T47D (cell line): ENCODE data around the gene KCNH8.

GRCh38 chr3:15746953-15747624 is 50.7 kb downstream of the ANKRD28 start:
- RRBS: no CpG with 5 or more reads among the region's 2 CpGs

- RRBS: no CpG with 5 or more reads among the region's 1 CpG
Observed at GRCh38 chr3:15847680-15848354, 50.0 kb upstream of the ANKRD28 start.

DNA sequence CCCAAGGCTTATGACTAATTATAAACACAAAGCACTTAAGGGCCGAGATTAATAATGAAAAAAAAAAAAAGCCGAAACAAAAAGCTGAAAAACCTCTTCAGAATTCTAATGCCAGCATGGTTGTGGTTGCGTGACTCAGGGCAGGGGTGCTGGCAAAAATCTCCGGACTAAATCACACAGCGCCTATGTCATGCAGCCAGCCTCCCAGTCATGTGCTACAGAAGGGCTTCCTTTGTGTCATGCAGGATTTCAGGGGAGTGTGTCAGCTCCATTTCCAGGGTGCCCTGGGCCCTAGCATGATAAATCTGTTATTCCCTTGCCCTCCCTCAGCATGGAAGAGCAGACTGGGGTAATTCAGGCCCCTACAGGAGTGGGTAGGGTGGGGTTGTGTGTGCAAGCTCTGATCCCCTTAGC is 185.1 kb upstream of the ANKRD28 start:
- RRBS: no CpG with 5 or more reads among the region's 5 CpGs

GRCh38 chr3:16173529-16173935 is 948 bp upstream of the GALNT15 start:
- RRBS: no CpG with 5 or more reads among the region's 3 CpGs

DNA sequence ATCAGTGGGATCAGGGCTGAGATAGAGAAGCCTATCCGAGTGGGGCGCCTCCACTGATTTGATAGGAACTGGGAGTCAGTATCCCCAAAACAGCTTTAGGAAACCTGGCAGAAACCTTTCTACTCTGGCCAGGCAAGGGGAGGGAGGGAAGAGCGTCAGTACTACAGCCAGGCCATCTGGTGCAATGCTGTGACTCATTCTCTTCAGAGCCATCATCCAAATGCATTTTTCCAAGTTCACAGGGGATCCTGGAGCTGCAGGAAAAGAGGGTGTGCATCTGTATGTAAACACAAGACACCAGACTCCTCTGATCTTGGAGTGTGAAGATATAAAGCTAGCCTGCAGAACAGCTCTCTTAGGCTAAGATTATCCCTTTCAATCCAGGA is 9.2 kb downstream of the GALNT15 start:
- RRBS: no CpG with 5 or more reads among the region's 3 CpGs

DNA sequence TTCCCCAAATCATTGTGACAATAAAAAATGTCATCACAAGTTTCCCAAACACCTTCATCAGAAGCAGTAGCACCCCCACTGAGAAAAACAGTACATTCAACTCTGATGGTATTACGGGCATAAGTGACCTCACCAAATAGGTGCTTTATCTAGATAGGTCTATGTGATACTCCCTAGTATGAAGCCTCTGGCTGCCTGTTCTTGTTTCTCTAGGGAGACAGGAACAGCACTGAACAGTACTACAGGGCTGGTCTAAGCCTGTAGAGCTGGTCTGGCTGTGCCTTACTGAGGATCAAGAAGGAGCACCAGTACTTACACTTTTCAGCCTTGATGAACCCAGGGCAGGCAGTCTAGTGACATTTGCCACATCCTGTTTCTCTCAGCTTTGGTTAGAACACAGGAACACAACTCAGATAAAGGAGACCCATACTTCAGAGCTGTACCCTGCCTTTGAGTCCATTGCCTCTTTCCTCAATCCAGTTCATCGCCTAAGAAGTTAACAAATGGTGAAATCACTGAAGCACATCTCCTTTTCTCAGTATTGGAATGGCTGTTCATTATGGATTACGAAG is 35.9 kb downstream of the OXNAD1 start:
- RRBS: no CpG with 5 or more reads among the region's 3 CpGs

DNA sequence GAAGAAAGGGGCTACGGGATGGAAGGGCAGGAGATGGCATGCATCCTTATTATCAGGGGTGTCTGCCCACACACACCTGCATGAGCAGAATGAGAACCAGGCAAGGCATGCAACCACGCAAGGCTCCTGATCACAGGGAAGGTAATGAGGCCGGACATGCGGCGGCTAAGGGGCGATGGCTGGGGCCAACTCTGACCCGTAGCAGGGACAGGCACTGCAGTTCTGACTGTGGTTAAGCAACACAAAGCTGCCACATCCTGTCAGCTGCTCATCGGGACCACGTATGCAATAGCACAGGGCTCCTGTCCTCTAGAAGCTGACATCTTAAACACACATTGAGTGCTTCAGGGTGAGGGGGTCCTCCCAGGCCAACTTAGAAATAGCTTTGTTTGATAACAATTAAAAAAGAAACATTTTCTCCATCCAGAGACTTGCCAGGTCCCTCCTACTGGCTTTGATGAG is 73.2 kb downstream of the OXNAD1 start:
- RRBS: no CpG with 5 or more reads among the region's 9 CpGs

DNA sequence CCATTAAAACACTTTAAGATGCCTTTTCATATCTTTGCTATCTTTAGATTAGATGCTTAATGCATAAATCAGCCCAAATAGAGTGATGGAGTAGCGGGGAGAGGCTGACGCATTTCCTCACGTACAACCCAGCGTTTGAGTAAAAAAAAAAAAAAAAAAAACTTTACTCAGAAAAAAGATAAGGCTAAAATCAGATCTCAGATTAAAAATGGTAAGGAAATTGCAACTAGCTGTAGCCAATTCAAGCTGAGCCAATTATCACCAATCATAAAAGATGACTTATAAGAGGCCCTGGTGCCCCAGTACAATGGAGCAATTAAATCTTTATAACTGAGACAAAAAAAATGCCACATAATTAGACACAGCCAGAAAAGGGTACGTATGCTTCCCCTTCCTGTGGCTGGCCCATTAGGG is 45.0 kb downstream of the RFTN1 start:
- RRBS: no CpG with 5 or more reads among the region's 5 CpGs

DNA sequence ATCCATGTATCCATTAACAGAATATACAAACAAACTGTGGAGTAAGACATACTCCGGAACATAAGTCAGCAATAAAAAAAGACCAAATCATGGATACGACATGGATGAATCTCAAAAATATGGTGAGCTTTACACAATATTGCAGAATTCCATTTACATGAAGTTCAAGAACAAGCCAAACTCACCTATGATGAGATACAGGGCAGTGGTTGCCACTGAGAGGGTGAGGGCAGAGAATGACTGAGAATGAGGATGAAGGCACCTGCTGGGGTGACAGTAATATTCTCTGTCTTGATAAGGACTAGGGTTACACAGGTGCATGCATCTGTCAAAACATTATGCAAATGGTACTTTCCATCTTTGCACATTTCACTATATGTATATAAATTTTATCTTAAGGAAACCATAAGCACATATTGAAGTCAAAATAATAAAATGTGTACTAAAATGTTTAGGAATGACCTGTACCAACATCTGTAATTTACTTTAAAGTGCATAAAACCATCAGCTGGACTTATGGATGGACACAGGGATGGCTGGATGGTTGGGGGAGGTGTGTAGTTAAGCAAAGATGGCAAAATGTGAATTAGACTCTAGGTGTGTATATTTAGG is 2.5 kb downstream of the RFTN1 start:
- RRBS: no CpG with 5 or more reads among the region's 2 CpGs

- RRBS: 29% methylated on average over 18 of the region's 43 CpGs
Observed at GRCh38 chr3:16885067-16885768, 463 bp downstream of the PLCL2 start.

GRCh38 chr3:17708511-17708969 is 33.9 kb downstream of the TBC1D5 start:
- RRBS: no CpG with 5 or more reads among the region's 3 CpGs

GRCh38 chr3:18396894-18397185 is 28.3 kb downstream of the SATB1 start:
- RRBS: no CpG with 5 or more reads among the region's 2 CpGs

DNA sequence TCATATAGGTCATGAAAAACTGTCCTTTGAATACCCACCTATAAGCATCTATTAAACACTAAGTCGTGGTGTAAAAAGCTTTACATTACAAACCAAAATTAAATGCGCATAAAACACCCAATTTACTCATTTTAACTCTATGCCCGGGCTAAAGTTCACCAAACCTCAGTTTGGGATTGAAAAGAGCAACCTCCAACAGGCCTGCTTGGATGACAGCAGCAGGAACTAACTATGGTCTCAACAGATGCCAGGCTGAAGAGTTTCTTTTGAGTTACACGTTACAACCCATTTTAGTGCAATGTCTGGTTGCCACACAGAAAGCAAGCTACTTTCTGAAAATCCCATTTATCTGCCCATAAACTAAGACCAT is 2.2 kb downstream of the SATB1 start:
- RRBS: no CpG with 5 or more reads among the region's 4 CpGs

GRCh38 chr3:18743796-18744104 is 318.6 kb upstream of the SATB1 start:
- RRBS: no CpG with 5 or more reads among the region's 2 CpGs

- RRBS: no CpG with 5 or more reads among the region's 12 CpGs
Observed at GRCh38 chr3:18963221-18963558, 185.1 kb upstream of the KCNH8 start.

DNA sequence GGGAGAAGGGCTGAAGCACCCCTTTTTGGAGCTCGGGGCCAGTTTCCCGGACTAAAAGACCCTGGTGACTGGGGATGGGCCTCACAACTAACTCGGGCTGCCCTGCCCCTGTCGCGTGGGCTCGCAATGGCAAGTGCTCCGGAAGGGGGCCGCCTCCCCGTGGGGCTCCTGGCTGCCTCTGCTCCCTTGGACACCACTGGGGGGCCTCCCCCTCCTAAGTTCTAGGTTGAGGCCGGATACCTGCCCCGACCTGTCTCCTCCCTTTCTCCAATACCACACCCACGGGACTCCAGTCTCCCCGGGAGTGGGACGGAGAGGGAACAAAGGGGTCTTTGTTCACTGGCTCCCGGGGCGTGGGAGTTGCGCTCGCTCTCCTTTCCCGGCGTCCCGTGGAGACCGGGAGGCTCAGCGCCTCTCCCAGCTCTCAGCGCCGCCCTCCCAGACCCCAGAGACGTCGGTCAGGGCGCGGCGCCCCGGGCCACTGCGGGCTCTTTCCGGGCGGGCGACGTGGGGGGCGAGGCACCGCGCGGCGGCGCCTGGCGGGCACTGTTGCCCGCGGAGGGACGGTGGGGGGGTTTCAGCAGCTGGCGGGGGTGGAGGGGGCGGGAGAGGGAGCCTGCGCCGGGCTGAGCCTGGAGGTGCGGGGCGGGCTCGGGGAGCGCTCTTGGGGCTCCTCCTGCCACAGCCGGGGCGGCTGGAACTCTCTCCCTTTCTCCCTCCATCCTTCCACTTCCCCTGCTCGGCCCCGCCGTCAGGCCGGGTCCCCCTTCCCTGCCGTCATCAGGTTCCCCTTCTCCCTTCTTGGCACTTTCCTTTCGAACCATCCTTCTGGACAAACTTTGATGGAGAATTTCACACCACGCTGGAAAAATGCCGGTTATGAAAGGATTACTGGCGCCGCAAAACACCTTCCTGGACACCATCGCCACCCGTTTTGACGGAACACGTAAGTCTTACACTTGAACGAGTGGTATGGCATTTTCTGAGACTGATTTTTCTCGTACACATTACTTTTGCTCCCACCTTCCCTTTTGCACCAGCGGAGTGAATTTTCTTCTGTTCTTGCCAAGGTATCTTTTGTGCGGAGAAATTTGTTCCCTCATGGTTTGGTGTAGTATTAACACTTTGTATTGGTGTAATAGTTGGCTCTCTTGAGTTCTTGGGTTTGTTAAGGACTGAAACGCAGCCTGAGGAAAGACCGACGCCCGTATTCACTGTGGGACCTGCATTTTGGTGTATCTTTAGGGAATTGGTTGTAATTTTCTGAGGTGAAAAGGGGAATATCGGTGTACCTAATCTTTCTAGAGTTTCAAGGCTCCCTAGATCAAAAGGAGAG is at the start of gene KCNH8:
Gene KCNH8, plus strand, starts transcription at position 661 of the 1,336 bp plus-strand sequence.
- RRBS: 50% methylated on average over 37 of the region's 79 CpGs

GRCh38 chr3:19432624-19433107 is 284.4 kb downstream of the KCNH8 start:
- RRBS: no CpG with 5 or more reads among the region's 2 CpGs

DNA sequence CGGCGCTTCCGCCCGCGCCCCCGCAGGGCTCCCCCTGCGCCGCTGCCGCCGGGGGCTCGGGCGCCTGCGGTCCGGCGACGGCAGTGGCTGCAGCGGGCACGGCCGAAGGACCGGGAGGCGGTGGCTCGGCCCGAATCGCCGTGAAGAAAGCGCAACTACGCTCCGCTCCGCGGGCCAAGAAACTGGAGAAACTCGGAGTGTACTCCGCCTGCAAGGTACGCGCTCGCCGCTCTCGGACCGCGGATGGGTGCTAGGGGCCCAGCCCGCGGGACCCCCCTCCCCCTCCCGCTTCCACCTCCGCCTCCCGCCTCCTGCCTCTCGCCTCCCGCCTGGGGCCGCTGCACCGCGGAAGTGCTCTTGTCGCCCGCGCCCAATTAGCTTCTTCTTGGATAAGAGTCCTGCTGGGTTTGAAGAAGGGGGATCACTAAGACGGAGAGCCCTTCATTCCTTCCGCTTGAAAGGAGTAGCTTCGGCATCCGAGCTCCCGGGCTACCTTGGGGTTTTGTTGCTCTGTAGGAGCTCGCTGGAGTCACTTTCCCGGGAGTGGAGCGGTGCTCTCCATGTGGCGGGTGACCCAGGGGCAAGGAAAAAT is 416 bp downstream of the KAT2B start:
- RRBS: 1% methylated on average over 17 of the region's 61 CpGs